Mononuclear cell (primary cell): ENCODE results near the genes ARMH2, H2AC6 and H1-4.

DNA sequence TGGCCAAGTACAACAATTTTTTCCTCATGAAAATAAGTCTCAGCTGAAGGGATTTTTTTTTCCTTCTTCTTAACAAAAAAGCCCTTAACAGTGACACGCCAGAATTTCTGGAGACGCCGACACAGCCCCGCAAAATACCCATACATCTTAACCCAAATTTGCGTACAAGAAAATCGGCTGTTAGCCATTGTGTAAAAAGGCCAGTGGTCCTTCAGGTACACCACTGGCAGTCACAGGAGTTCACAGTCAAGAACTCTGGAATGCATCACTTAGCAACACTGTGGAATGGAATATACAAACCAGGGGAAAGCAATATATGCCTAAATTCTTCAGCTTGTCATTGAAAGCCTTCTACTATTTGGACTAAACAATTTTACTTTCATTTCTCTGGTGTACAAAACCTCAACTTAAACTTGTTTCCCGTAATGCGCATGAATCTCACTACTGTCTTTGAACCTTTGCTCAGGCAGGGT lies at the start of gene ARMH2:
Gene ARMH2 (minus strand): TSS at position 248 of the 473 bp plus-strand sequence.
- RRBS, result no CpG with 5 or more reads among the region's 8 CpGs

GRCh38 chr6:24890960-24891521 lies 44.7 kb downstream of the RIPOR2 start:
- RRBS, result no CpG with 5 or more reads among the region's 4 CpGs

GRCh38 chr6:24919448-24919991 lies 16.2 kb downstream of the RIPOR2 start:
- RRBS, result no CpG with 5 or more reads among the region's 10 CpGs

GRCh38 chr6:25035889-25036620 lies 100.3 kb upstream of the RIPOR2 start:
- RRBS, result no CpG with 5 or more reads among the region's 8 CpGs

GRCh38 chr6:25050068-25050981 lies 114.6 kb upstream of the RIPOR2 start:
- RRBS, result no CpG with 5 or more reads among the region's 13 CpGs

DNA sequence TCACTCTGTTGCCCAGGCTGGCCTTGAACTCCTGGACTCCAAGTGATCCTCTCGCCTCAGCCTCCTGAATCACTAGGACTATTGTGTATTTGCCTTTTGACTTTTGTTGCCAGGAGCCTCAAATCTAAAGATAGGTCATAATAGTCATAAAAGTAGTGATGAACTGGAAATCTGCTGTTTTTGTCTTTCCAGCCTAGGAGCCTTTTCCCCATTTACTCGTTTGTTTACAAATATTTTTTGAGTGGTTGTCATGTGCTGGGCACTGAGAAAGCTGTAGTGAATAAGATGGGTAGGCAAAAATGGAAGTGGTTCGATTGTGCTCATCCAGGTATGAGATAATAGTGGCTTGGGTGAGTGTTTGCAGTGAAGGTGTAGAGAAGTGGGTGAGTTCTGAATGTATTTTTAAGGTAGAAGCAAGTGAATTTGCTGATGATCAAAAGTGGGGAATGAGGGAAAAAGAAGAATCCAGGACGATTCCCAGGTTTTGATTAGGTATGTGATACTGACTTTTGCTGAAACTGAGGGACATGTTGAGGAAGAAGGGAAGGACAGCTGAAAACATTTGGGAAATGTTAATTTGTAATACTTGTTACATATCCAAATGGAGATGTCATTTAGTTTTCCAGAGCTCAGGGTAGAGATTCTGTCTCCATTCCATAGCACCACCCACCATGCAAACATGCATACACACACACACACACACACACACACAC lies 53.0 kb downstream of the CARMIL1 start:
- RRBS, result no CpG with 5 or more reads among the region's 4 CpGs

DNA sequence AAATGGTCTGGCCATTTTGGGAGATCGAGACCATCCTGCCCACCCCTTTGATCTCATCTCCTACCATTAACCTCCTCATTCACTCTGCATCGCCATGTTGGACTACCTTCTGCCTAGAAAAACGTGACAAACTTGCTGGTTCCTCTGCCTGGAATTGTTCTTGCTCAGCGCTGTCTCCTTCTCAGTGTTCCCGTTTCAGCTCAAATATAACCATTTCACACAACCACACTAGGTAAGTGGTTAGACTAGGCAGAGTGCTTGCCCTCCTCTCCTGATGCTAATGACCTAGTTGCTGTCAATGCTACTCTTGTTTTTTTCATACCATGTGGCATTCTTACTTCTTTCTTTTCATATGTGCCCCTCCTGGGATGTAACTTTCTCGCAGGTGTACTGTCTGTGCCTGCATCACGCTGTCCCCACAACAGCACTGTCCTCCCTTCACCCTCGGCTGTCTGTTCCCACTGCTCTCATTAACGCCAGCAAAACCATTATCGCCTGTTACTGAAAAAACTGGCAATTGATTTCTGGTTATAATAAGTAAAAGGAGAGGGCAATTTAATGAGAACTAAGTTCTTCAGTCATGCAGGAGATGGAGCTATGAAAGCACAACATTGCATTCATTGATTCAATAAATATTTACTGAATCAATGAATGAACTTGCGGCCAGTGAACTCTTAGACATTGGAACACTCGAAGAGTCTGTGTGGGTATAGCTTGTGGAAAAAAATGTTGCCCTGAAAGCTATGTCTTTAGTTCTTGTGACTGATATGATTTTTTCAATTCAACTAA lies 1.8 kb downstream of the SLC17A4 start:
- RRBS, result no CpG with 5 or more reads among the region's 12 CpGs

- RRBS, result 20% methylated on average over 7 of the region's 33 CpGs
These were observed 8.0 kb upstream of the SLC17A3 start for GRCh38 chr6:25881910-25882659.

DNA sequence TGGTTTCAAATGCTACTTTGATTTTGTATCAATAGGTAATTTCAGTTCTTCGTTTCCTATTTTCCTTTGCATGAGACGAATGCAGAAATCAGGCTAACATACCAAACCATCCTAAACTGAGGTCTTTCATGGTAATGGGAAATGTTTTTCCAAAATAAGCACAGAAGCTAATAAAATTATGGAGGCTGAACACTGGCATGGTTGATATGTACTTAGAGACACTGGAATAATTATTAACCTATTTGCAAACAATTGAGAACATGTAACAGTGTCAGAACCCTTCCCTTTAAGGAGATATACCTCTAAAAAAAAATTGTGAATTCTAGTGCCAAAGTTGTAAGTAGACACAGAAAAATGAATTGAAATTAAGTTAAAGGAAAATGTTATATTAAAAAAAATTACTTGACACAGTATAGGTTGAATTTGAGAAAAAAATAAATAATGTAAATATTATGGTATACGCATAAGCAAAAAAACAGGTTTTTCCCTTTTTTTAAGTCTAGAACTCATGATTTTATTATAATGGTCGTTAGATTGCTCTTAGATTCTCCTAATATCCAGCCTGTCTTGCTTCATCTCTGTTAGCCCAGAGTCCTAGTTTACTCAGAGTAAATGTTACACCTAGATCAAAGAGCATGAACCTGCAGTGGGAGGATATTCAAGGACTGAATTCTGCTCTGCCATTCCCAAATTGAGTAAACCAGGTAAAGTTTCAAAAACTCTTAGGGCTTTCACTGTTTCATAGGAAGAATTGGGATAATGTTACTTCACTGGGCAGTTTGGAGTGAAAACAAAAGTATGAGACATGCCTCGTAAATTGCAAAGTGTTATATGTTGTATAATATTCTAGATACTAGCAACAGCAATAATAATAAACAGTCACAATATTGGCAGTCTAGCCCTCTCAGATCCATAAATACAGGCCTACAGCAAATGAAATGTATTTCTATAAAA lies 1.7 kb downstream of the SLC17A2 start:
- RRBS, result no CpG with 5 or more reads among the region's 5 CpGs

GRCh38 chr6:26026060-26026627 lies 939 bp downstream of the H4C2 start:
- RRBS, result no CpG with 5 or more reads among the region's 16 CpGs

DNA sequence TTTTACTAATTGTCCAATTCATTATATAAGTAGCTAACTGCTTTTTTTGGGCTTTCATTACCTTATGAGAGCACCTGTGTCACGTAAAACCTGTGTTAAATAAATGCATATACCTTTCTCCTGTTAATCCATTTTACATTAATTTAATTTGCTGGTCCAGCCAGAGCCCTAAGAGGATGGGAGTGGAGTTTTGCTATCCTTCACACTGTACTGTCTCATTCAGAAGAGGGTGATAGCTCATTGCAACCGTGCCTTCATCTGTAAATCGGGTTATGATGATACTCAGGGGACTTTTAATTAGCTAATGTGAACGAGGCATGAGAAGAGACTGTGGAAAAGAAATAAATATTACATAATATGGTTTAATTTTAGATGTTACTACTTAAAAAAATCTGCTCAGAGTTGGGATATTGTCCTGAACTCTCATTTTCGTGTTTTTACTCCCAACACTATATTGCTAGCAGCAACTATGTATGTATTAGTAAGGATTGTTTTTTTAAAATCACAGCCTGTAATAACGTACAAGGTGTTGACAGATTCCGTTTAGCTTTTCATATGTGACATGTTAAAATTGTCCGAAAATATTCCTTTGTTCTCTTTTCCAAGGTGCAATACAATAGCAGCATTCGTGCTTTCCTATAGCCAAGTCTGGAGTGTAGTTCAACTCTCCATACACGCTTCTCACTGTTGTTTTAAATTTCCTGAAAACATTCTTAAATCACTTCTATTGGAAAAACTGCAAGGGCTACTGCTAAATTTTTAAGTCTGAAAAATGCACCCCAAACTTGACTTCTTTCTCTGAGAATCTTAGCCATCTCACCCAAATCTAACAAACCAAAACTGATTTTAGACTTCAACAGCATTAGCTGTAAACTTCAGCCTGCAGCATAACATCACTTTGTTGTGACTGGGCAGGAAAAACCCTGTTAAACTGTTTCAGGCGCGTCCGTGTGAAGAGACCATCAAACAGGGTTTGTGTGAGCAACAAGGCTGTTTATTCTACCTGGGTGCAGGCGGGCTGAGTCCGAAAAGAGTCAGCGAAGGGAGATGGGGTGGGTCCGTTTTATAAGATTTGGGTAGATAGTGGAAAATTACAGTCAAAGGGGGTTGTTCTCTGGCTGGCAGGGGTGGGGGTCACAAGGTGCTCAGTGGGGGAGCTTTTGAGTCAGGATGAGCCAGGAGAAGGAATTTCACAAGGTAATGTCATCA lies 1.2 kb upstream of the H4C2 start:
- RRBS, result no CpG with 5 or more reads among the region's 17 CpGs

- RRBS, result no CpG with 5 or more reads among the region's 3 CpGs
These were observed 830 bp upstream of the H1-2 start for GRCh38 chr6:26057123-26057477.

- RRBS, result no CpG with 5 or more reads among the region's 21 CpGs
These were observed 2.5 kb downstream of the H2BC4 start for GRCh38 chr6:26120762-26121993.

DNA sequence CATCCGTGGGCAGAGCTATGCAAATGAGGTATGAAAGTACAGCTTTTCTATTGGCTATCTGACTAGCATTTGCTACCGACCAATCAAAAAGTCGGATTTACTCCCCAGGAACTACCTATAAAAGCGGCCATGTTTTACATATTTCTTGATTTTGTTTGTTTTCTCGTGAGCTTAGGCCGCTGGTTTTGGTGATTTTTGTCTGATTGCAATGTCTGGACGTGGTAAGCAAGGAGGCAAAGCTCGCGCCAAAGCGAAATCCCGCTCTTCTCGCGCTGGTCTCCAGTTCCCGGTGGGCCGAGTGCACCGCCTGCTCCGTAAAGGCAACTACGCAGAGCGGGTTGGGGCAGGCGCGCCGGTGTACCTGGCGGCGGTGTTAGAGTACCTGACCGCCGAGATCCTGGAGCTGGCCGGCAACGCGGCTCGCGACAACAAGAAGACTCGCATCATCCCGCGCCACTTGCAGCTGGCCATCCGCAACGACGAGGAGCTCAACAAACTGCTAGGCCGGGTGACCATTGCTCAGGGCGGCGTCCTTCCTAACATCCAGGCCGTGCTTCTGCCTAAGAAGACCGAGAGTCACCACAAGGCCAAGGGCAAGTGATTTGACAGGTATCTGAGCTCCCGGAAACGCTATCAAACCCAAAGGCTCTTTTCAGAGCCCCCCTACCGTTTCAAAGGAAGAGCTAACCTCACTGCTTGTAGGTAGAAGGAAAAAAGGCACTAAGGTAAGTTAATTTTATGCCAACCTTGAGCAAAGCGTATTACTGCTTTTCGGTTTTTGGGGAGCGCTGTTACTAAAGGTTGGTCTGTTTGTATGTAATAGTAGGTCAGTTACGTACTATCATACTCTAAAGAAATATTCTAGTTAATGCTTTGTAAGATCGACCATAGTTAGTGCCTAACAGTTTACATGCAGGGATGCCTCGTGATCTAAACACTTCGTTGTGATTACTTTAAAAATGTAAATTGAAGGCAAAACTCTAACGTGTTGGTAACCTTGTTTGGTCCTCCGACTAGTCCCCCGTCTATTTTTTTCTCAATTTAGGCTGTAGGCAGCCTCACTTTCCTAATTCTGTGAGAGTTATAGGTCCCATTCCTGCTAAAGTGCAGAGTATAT lies at the start of gene H2AC6:
Gene H2AC6 (plus strand): TSS at position 148 of the 1,117 bp plus-strand sequence.
- RRBS, result 1% methylated on average over 11 of the region's 55 CpGs

GRCh38 chr6:26126679-26127492 lies 2.9 kb downstream of the H2AC6 start:
- RRBS, result no CpG with 5 or more reads among the region's 4 CpGs

- RRBS, result no CpG with 5 or more reads among the region's 9 CpGs
These were observed 8.0 kb downstream of the H2AC6 start for GRCh38 chr6:26131619-26132718.

GRCh38 chr6:26156025-26156933 lies at the start of gene H1-4:
Gene H1-4 (plus strand): TSS chr6:26156329.
- RRBS, result 2% methylated on average over 18 of the region's 68 CpGs

DNA sequence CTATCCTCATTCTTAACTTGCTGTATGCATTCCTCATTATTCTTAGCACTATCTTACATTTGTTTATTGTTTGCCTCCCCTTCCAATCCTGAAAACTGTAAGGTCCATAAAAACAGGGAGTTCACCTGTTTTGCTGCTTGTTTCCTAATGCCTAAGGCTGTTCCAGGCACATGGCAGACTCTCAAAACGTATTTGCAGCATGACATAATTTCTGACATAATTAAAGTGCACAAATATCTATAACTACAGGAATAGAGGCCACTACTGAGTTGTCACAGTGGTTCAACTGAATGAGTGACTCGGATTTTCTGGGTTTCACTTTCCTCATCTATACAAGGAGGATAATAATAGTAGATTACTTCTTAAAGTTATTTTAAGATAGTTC lies 12.3 kb downstream of the H2BC5 start:
- RRBS, result no CpG with 5 or more reads among the region's 2 CpGs

GRCh38 chr6:26243728-26244276 lies 3.0 kb downstream of the H4C7 start:
- RRBS, result no CpG with 5 or more reads among the region's 2 CpGs